Melanocyte of skin (primary cell): ENCODE measurements around a stretch of chr4.

- CAGE, long polyA plus RNA, 2 experiments, result no peak in any of the 2 experiments
Observed at GRCh38 chr4:168765593-168765984, 244.5 kb downstream of the CBR4 start.

GRCh38 chr4:168837800-168838516, 172.1 kb downstream of the CBR4 start:
- CAGE, long polyA plus RNA, 2 experiments, result no peak in any of the 2 experiments

GRCh38 chr4:168878111-168878823, 131.8 kb downstream of the CBR4 start:
- CAGE, long polyA plus RNA, 2 experiments, result no peak in any of the 2 experiments

DNA sequence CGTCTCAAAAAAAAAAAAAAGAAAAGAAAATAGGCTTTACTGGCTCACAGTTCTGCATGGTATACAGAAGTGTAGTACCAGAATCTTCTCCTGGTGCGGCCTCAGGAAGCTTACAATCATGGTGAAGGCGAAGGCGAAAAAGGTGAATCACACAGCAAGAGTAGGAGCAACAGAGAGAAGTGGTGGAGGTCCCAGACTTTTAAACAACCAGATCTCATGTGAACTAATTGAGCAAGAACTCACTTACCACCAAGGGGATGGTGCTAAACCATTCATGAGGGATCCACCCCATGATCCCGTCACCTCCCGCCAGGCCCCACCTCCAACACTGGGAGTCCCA, 110.2 kb downstream of the CBR4 start:
- CAGE, long polyA plus RNA, 2 experiments, result no peak in any of the 2 experiments

DNA sequence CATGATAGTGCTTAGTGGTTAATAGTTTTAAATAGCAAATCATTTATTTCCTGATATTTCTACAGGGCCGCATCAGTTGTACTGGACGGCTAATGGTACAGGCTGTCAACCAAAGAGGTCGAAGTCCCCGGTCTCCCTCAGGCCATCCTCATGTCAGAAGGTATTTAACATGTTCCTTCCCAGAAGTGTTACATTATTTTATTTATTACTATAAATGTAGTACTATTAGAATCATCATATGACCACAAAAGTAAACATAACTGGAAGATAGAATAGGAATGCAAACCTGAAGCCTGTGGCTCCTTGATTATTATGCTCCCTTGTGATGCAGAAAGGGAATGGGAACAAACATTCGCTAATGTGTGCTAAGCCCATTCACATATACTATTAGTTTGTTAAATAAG, 96.2 kb downstream of the CBR4 start:
- CAGE, long polyA plus RNA, 2 experiments, result no peak in any of the 2 experiments

GRCh38 chr4:168926811-168927979, 82.9 kb downstream of the CBR4 start:
- CAGE, long polyA plus RNA, 2 experiments, result no peak in any of the 2 experiments

- CAGE, long polyA plus RNA, 2 experiments, result no peak in any of the 2 experiments
Observed at GRCh38 chr4:169034933-169035365, 24.9 kb upstream of the CBR4 start.

- CAGE, long polyA plus RNA, 2 experiments, result no peak in any of the 2 experiments
Observed at GRCh38 chr4:169220382-169220769, 50.4 kb downstream of the SH3RF1 start.

GRCh38 chr4:169220770-169221460, 49.8 kb downstream of the SH3RF1 start:
- CAGE, long polyA plus RNA, 2 experiments, result no peak in any of the 2 experiments

DNA sequence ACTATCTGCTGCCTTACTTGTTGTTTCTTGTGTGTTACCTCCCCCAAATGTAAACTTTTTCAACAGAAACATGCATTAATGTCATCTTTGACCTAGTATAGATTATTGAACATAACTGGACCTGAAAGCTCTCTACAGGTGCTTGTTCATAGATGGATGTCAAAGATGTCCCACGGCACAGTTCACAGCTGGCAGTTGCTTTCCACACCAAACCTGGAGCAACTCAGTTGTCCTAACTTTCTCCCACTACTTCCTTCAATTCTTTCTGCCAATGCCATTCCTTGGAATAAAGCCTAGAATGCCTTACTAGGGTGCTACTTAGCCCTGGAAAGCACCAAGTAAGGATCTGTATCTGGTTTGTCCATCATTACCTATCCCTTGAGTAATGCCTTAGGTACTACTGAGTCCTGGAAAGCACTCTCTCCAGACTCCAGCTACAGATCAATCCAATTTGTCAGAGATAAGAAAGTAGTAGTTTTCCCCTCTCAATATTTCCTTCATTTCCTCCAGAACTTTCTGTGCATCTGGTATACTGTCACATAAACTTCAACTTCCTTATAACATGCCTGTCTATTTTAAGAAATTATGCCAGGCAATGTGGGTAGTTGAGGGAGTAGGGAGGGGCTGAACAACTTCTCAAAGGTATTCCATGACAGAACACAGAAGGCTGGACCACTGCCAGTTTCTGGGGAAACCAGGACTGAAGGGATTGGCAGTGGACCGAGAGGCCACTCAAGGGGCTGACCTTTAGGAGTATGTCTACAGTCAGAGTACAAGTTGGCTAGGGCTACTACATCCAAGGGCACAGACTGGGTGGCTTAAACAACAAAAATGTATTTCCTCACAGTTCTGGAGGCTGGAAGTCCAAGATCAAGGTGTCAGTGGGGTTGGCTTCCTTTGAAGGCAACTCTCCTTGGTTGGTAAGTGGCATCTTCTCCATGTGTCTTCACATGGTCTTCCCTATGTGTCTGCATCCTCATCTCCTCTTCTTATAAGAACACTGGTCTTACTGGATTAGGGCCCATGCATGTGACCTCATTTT, 7.1 kb downstream of the SH3RF1 start:
- CAGE, long polyA plus RNA, 2 experiments, result no peak in any of the 2 experiments

DNA sequence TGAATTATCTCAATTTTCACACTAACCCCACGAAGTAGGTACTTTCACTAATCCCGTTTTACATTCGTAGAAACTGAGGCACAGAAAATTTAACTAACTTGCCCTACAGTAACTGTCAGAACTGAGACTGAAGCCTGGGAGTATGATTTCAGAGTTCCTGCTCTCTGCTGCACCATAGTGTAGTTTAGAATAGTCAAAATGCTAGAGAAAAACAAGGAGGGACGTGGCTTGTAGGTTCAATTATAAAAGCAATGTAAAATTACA, 2.2 kb downstream of the CLCN3 start:
- CAGE, long polyA plus RNA, 2 experiments, result no peak in any of the 2 experiments

GRCh38 chr4:169626827-169627138, 6.4 kb downstream of the CLCN3 start:
- CAGE, long polyA plus RNA, 2 experiments, result no peak in any of the 2 experiments

- CAGE, long polyA plus RNA, 2 experiments, result no peak in any of the 2 experiments
Observed at GRCh38 chr4:169975192-169975471, 51.1 kb downstream of the MFAP3L start.

DNA sequence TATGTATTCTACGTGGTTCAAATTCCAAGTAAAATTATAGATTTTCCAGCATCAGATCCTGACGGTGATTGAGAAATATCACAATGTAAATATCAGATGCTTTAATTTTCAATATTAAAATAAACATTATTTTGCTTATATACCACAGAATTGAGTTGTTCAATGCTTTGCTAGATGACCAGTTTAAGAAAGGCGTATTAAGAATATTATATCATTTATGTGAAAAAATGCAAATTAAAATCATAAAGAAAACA, 733.2 kb upstream of the GALNTL6 start:
- CAGE, long polyA plus RNA, 2 experiments, result no peak in any of the 2 experiments

GRCh38 chr4:171473581-171473831, 339.7 kb upstream of the GALNTL6 start:
- CAGE, long polyA plus RNA, 2 experiments, result no peak in any of the 2 experiments

DNA sequence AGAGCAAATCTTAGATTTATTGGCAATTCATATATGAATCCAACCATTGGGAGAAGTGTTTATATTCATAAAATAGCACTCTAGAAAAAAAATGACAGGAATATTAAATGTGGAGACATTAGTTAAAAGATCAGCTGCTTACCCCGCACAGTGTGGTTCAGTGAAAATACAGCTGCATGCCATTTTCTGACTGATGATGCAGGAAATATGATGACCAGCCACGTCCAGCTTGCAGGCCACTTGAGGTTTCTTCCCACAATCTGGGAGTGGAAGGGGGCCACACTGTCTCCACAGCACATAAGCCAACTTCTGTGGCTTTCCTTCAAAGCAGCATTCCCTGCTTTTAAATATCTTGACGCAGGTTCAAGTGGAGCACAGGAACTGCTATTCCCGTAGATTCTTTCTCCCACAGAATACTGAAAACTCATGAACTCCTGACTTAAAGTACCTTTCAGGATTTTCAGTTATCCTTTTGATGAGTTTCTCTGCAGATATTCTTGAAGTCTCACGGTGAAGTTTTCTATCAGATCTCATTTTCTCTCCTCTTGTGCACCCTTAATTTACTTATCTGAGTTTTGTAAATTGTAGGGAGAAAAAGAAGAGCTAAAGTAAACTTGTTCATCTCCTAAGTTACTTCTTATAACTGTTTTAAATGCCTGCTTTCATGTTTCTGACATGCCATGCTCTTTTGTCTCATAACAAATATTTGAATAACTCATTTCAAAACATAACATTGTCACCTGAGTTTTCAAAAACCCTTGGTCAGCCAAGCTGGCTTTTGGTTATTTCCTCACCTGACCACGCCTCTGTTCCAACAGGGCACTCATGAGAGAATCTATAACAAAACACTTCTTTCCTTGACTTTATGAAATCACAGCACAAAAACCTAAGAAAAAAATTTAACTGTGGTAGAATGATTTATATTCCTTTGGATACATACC, 173.2 kb upstream of the GALNT7 start:
- CAGE, long polyA plus RNA, 2 experiments, result no peak in any of the 2 experiments

DNA sequence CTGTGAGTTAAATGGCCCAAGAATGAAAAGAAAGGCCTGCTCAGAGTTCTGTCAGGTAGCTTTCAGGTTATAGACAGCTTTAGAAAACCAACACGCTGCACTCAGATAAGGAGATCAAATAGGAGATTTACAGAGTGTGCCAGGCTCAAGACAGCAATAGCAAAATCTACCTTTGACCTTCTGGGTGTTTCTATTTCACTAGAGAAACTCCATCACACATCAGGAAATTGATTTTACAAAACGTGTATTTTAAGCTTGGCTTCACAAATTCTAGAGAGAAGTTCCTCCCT, 162.4 kb upstream of the GALNT7 start:
- CAGE, long polyA plus RNA, 2 experiments, result no peak in any of the 2 experiments

DNA sequence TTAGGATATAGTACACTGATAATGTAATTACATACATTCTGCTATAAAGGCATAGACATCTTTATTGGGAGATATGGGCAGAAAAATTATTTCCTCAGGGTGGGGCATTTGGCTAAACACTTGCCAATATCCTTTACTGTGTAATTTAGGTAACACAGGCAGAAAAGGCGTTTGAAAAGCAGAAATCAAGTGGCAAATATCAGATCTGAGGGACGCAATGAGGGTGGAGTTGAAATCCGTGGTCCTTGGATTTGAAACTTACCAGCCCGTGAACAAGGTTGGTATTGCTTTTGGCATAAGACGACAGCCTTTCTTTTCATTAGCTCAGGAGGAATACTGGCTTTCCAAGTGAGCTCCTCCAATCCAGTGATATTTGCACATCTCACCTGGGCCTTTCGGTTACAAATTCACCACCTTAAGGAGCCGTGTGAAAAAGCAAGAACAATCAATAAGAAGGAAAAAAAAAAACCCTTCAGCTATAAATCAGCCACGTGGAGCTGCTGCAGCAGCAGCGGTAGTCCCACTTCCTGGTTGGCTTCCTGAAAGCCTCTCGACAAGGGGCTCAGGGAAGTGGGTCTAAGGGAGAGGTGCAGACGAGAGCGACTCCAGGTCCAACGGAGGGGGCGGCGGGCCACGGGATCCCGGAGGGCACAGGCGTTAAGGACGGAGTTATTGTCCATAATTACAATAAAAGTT, 763 bp upstream of the GALNT7 start:
- CAGE, long polyA plus RNA, 2 experiments, result no peak in any of the 2 experiments

DNA sequence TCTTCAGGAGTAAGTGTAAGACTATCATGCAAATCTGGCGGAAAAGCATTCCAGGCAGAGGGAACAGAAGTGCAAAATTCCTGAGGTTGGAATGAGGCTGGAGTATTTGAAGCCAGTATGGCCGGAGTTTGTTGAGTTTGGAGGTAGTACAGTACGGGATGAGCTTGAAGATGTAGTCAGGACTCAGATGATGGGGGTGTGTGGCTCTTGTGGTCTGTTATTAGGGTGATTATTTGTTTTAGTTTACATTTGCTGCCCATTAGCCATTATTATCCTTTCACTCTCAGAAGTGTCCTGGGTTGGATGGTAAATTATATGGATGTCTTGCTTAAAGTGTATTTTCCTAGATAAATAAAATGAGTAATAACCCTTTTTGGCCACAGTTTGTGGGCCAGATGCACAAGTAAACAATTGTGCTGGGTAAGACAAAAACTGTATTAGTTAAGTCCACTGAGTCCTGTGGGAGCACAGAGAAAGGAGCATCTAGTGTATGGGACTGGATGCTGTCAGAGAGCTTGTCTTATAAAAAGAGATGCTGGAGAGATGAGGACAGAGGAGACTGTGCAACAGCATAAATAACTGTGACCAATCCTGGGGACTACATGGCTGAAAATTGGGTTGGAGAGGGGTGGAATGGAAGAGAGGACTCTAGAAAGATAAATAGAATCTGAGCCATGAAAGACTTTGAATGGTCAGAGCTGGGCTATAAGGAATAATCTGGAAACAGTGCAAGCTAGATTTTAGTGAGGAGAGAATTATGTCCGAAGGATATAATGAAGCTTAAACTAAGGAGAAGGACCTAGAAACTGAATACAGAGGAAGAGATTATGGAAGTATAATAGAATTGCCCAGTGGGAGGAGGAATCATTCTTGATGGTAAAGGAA, 7.8 kb downstream of the GALNT7 start:
- CAGE, long polyA plus RNA, 2 experiments, result no peak in any of the 2 experiments

DNA sequence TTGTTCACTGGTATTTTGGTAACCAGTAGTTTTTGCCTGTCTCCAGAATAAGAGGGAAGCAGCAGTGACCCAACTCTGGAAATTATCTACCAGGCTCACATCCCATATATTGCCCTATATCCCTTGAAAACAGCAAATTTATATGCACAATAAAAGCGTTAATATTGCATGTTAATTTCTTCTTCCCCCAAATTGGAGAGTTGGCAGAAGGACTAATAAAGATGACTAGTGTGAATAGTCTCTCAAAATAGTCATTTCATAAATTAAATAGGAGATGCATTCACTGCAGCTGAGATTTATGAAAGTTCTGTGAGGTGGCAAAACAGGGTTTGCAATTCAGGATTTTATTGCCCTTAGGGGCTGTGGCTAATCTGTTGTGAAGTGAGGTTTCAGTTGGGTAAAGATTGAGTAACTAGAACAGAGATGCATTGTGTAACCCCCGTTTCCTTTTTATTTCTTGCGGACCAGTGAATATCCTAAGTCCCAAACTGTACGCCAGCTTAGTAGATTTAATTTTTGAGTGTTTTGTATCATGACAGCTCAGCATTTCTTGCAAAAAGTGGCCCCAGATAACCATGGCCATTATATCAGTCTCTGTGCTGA, 16.1 kb upstream of the SCRG1 start:
- CAGE, long polyA plus RNA, 2 experiments, result no peak in any of the 2 experiments